Ishikawa (cell line): Measurements from ENCODE around the gene PPARA.

- RRBS = 2% methylated on average over 7 of the region's 32 CpGs
These were observed 64.6 kb upstream of the PPARA start for GRCh38 chr22:46085497-46086359.

GRCh38 chr22:46089903-46090410 is 60.4 kb upstream of the PPARA start:
- RRBS = 75% methylated on average over 1 of the region's 24 CpGs

GRCh38 chr22:46090765-46091350 is 59.5 kb upstream of the PPARA start:
- RRBS = no CpG with 5 or more reads among the region's 10 CpGs

- RRBS = no CpG with 5 or more reads among the region's 8 CpGs
These were observed 56.0 kb upstream of the PPARA start for GRCh38 chr22:46094304-46094739.

- RRBS = no CpG with 5 or more reads among the region's 18 CpGs
These were observed 47.1 kb upstream of the PPARA start for GRCh38 chr22:46103107-46103698.

GRCh38 chr22:46108466-46108968 is 41.8 kb upstream of the PPARA start:
- RRBS = 40% methylated on average over 3 of the region's 15 CpGs

DNA sequence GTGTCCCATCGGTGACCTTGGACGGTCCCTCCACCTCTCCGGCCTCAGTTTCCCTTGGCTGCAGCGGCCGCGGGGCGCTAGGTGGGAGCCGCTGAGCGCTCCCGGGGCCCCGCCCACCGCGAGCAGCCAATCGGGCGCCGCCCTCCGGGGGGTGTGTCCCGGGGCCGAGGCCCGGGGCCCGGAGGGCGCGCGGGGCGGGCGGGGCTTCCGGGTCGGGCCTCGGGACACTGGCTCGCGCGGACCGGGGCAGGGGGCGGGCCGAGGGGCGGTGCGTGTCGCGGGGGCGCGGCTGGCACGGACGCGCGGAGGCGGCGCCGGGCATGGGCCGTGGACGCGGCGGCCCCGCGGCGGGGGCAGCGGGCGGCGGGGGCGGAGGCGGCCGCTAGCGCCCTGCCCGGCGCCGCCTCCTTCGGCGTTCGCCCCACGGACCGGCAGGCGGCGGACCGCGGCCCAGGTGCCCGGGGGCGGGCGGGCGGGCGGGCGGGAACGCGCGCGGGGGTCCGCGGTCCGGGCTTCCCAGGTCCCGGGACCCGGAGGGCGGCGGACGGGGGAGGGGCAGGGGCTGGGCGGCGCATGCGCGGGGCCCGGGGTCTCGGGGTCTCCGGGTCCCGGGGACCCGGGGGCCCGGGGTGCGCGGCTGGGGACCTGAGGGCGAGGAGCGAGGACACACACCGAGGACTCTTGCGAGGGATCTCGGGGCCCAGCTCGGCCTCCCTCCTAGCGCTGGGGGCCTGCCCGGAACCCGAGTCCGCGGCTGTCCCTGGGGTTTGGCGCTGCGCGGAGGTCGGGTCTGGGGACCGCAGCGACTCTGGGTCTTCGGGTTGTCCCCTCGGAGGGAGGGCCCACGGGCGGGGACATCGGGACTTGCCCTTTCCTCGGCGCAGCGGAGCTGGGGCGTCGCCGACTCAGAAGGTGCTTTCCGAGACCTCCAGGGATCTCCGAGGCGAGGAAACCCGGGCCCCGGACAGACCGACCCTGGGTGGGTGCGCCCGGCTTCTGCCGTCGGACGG is at the start of gene PPARA:
TSS of gene PPARA (plus strand) at position 328 of the 1,010 bp plus-strand sequence.
- RRBS = 2% methylated on average over 76 of the region's 143 CpGs

GRCh38 chr22:46231579-46232583 is 18.2 kb downstream of the CDPF1 start:
- RRBS = no CpG with 5 or more reads among the region's 22 CpGs

- RRBS = no CpG with 5 or more reads among the region's 5 CpGs
These were observed 16.7 kb downstream of the CDPF1 start for GRCh38 chr22:46233357-46233735.

GRCh38 chr22:46289429-46290079 is 7.1 kb upstream of the GTSE1 start:
- RRBS = no CpG with 5 or more reads among the region's 32 CpGs

DNA sequence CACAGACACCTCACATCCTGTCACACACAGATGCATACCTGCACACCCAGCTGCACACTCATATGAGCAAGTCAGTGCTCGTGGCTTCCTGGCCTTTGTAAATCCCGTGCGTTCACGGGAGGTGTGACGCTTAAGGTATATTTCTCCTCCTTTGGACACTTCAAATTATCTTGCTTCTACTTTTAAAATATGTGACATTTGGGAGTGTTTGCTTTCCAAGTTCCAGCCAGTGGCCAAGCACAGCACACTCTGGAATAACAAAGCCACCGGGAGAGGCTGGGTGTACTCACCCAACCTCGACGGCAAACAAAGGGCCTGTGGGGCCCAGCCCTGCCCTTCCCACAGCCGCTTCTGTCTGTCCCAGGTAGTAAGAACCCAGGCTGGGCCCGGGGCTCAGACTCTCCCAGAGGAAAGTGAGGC is 93.7 kb downstream of the CELSR1 start:
- RRBS = 2% methylated on average over 4 of the region's 10 CpGs

GRCh38 chr22:46546659-46547184 is 9.3 kb upstream of the CELSR1 start:
- RRBS = 3% methylated on average over 3 of the region's 6 CpGs

- RRBS = no CpG with 5 or more reads among the region's 3 CpGs
These were observed 23.1 kb upstream of the CELSR1 start for GRCh38 chr22:46560506-46560984.

GRCh38 chr22:46586562-46587187 is 33.5 kb upstream of the GRAMD4 start:
- RRBS = no CpG with 5 or more reads among the region's 15 CpGs

DNA sequence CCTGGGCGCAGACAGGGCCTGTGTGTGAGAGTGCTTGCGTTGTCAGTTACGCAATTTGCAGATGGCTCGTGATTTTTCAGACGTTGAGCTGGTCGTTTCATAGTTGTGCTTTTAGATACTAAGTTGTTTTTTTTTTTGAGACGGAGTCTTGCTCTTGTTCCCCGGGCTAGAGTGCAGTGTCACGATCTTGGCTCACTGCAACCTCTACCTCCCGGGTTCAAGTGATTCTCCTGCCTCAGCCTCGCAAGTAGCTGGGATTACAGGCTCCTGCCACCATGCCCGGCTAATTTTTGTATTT is 21.0 kb upstream of the GRAMD4 start:
- RRBS = no CpG with 5 or more reads among the region's 12 CpGs

- RRBS = no CpG with 5 or more reads among the region's 10 CpGs
These were observed 26.1 kb downstream of the GRAMD4 start for GRCh38 chr22:46646197-46646808.

DNA sequence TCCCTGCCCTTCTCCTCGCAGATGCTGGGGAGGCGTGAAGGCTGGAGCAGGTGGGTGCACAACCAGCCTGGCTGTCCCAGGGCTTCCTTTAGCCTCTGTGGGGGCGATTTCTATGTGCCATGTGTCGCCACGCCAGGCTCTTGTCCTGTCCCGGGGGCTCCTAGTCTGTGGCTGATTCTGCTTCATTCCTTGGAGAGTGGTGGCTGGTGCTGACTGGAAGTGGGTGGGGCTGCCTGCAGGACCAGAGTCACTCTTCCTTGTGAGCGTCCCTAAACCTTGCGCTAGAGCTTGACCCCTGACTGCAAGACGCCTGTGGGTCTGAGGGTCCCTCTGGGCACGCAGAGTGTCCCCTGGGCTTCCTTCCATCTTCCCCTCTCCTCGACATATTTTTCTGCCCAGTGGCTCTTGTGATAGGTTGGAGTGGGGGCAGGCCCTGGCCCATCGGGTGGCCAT is 30.4 kb downstream of the GRAMD4 start:
- RRBS = no CpG with 5 or more reads among the region's 12 CpGs

DNA sequence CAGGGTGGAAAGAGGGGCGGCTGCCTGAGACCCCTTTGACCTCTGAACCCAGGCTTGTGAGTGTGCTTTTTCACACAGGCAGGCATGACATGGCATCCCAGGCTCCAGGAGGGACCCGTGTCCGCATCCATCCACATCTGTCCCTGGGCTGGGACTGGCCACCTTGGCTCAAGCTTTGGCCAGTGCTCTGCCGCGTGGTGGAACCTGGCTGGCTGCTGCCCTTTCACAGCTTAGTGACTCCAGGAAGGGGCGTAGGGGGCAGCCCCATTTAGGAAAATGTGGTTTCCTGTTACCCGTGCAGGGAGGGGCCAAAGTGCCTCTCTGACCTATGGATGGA is 33.2 kb downstream of the GRAMD4 start:
- RRBS = no CpG with 5 or more reads among the region's 7 CpGs

DNA sequence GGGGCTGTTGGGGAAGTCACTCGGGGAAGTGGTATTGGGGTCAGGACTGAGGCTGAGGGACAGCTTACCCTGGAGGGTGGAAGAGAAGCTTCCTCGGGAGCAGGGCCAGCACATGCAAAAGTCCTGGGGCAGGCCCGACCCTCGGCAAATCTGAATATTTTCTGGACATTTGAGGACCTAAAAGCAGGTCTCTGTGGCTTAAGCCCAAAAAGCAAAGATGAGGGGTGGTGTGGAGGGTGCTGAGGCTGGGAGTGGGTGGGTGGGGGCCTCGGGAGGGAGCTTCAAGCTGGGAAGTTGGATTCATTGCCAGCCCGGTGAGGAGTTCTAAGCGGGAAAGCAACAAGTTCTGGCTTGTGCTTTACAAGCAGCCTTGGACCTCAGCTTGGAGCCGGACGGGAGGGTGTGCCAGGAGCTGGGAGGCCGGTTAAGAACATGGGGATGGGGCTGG is 34.9 kb downstream of the GRAMD4 start:
- RRBS = 95% methylated on average over 3 of the region's 10 CpGs

GRCh38 chr22:46682156-46682736 is 55.8 kb downstream of the CERK start:
- RRBS = no CpG with 5 or more reads among the region's 16 CpGs